SK-N-DZ (cell line): ENCODE data around the genes C1RL and FOXJ2.

DNA sequence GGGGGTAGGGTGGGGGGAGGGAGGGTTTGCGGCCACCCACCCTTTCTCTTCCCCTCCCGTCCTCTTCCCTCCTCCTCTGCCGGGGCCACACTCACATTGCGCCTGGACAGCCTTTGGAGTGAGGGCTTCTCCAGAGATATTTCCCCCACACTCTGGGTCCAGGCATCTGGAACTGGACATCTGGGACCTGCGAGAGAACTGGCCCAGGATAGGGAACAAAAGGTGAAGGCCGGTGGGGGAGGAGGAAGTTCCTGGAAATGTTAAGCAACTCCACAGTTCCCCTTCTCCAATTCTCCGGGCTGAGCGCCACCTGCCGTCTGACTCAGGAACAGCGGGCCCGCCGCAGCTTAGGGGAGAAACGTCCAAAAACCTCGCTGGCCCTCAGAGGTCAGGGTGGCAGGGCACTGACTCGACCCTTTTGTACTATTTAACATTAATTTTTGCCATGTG is at the start of gene C1RL:
Gene C1RL, minus strand, starts transcription at position 200 of the 450 bp plus-strand sequence.
RAMPAGE:
- cytosol, long total RNA: no peak
- nucleus, long total RNA: no peak

GRCh38 chr12:7369184-7369752 is 65.4 kb downstream of the ACSM4 start:
RAMPAGE:
- cytosol, long total RNA: start-site peak on the minus strand at chr12:7369382-7369414, 662 and 662 reads in 2 replicates
- nucleus, long total RNA: start-site peak on the minus strand at chr12:7369382-7369412, 57 and 67 reads in 2 replicates

DNA sequence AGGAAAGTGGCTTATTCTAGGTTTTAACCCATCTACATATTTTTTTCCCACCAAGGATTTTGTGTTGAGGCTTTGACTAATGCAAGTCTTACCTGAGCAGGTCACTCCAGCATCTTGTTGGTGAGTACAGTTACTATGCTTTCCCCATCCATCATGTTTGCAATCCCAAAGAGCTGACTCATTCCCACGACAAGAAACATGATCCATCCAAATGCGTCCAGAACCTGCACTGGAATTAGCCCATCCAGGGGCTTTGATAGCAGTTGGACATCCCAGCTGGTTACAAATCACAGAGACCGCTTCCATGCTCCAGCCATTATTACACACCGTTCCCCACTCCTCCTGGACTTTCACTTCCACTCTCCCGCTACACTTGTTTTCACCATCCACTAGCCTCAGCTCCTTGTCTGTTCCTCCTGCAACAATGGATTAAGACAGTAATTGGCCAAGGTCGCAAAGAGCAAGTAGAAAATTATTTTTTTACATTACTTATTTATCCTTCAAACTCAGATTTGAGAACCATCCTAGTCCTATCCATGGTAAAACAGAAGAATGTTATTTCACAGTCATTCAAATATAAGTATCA is 2.4 kb downstream of the CD163 start:
RAMPAGE:
- cytosol, long total RNA: no peak
- nucleus, long total RNA: no peak

DNA sequence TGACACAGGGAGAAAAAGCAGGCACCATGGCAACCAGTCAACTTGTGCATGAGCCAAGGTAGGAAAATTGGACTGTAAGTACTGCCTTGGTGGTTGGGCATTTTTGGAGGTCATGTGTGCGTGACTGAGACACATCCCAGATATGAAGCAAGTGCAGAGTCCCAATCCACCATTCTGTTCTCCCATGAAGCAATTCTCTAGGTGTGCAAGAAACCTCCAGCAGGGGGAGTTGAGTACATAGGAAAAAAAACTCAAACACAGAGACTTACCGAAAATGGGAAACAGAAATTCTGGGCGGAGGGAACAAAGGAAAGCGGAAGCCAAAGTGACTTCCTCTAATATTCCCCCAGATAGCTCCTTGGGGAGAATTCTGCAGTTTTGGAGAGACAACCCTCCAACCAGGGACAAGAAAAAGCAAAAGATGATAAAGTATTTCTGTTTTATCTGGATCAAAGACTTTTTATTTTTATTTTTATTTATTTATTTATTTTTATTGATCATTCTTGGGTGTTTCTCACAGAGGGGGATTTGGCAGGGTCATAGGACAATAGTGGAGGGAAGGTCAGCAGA is 76.9 kb downstream of the APOBEC1 start:
RAMPAGE:
- cytosol, long total RNA: no peak
- nucleus, long total RNA: no peak

DNA sequence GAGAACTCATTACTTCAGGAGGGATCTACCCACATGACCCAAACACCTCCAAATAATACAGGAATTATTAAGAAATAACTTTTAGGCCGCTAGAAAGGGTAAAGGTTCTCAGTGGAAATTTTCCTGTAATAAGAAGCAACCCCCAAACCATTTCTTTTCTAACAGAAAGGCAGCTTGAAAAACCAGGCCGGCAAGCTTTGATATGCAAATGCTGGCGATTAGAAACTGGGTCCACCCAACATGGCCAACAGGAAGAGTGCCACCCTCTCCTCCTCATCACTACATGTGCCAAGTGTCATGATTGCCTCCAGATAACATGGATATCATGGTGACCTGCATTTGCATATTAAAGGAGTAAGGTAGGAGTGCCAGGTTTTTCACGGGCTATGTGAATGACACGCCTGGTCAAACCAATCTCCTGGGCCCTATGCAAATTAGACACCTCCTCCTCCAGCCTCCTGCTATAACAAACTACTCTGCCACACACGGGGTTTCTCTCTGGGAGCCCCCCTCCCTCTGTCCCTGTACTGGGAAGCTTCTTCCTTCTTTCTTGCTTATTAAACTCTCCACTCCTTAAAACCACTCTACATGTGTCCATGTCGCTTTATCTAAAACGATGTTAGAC is 27.7 kb downstream of the APOBEC1 start:
RAMPAGE:
- cytosol, long total RNA: no peak
- nucleus, long total RNA: no peak

DNA sequence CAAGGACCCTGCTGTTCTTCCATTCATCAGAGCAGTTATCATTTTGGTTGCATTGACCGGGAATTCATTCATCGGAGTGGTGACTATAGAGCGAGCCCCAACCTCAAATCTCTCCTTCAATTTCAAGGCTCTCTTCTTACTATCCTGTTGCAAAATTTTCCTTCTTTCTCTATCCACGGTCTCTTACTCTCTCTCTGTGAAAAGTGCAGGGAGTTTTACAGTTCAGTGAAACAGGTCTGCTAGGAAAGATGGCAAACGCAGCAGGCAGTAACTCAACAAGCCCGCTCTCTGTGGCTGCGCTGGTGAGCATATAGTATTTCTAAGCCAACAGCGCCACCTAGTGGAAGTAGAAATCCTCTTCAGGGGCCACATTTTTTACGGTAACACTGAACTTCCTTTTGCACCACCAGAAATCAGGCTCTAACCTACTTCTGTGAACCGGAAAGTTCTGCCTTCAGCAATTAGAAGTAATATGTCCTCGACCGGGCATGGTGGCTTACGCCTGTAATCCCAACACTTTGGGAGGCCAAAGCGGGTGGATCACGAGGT is 27.1 kb downstream of the APOBEC1 start:
RAMPAGE:
- cytosol, long total RNA: no peak
- nucleus, long total RNA: no peak

GRCh38 chr12:7832208-7832642 is 40.5 kb downstream of the SLC2A14 start:
RAMPAGE:
- cytosol, long total RNA: no peak
- nucleus, long total RNA: no peak

DNA sequence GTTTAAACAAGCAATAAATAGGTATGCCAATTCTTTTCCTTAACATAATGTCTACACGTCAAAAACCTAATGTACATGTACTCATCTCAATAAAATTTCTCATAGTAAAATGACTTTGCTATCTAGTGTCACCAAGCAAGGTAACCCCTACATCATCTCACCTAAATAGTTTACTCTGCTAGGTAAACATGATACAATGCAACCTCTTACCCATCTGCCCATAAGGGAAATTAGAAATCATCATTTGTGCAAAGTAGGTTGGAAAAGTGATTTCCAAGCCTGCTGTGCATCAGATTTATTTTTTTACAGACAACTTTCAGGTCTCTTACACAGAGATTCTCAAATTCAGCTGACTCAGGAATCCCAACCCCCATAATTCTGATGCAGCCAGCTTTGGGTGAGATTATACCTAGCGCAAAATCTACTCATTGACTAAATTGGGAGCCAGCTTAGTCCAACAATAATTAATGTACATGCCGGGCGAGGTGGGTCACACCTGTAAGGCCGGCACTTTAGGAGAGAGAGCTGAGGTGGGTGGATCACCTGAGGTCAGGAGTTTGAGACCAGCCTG is 8.6 kb downstream of the SLC2A3 start:
RAMPAGE:
- cytosol, long total RNA: no peak
- nucleus, long total RNA: no peak

RAMPAGE:
- cytosol, long total RNA: no peak
- nucleus, long total RNA: no peak
These were observed 32.9 kb upstream of the SLC2A3 start for GRCh38 chr12:7968942-7969245.

DNA sequence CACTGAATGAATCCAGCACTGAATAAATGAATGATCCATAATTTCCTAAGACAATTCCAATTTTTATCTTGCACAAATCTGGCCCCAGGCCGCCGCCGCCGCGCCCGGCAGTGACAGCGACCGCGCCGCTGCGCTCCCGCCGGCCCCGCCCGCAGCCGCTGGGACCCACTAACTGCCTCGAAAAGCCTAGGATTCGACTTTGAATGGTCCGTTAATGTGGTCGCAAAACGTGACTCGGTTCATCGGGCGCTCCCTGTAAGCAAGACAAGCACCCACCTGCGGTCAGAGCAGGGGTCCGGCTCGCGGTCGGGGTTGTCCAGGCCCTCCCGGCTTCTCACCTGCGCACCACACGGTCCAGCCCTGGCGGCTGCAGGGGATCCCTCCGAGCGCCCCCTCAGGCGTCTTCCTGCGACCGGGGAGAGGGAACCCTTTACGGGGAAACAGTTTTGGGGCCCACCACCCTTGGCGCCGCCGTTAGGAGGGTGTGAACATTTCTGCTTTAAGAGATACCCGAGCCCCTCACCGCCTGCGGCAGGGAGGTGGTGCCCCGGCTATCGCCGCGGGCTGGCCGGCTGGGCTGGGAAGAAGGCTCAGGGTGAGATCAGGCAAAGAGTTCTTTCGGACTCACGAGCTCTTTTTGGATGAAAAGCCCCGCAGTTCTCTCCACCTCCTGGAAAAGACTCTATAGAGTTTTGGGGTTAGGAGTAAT is 13.7 kb upstream of the FOXJ2 start:
RAMPAGE:
- cytosol, long total RNA: no peak
- nucleus, long total RNA: no peak

DNA sequence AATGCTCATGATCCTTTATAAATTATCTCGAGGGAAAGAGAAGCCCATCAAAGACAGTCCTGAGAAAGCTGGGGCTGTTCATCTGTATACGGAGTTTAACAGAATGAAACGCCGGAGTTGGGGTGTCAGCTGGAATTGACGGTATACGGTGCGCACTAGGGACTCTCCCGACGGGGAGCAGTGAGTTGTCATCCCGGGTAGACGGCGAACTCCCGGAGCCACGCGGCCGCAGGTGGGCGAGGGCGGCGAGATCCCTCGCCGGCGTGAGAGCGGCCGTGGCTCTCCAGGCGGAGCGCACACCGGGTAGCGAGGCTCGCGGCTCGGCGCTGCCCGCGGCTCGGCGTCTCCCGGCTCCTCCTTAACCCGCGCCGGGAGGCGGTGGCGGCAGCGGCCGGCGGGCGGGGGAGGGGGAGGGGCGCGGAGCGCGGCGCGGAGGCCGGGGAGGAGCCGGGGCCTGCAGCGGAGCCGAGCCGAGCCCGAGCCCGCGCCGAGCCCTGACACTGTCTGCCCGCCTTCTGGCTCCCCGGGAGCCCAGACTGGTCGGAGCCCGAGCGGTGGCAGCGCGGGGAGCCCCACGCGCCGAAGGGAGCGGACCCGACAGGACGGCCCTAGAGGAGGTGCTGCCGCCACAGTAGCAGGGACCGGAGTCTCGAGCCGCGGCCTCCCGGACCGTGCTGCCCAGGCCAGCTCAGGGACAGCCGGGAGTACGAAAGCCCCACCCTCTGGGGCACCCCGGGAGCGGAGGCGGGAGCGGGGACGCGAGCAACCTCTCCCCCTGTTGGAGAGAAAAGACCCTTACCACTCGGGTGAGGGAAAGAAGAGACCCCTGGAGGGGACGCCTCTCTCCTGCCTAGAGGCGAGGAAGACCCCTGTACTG is at the start of gene FOXJ2:
Gene FOXJ2, plus strand, starts transcription at position 457 of the 877 bp plus-strand sequence.
RAMPAGE:
- cytosol, long total RNA: no peak
- nucleus, long total RNA: no peak

DNA sequence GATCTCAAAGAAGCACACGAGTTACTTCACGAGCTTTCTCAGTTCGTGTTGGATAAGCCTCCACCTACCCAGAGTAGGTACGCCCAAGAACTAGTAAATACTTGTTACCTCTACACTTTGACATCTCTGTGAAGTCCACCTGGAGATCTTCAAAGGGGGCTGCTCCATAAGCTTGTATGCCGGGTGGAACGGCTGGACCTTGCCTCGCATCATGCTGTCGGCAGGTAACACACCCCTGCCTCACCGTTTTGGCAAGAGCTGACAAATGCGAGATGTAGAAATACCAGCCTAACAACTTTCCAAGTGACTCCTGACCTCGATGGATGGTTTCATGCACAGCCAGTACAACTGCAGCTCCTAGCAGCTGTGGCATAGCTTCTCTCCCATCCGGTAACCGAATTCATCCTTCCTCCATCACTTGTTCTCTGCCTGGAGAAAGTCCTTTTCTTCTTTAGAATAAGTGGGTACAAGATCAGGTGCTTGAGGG is 58.2 kb upstream of the FAM90A1 start:
RAMPAGE:
- cytosol, long total RNA: no peak
- nucleus, long total RNA: no peak

RAMPAGE:
- cytosol, long total RNA: no peak
- nucleus, long total RNA: no peak
These were observed 23.1 kb upstream of the AICDA start for GRCh38 chr12:8635407-8636500.

DNA sequence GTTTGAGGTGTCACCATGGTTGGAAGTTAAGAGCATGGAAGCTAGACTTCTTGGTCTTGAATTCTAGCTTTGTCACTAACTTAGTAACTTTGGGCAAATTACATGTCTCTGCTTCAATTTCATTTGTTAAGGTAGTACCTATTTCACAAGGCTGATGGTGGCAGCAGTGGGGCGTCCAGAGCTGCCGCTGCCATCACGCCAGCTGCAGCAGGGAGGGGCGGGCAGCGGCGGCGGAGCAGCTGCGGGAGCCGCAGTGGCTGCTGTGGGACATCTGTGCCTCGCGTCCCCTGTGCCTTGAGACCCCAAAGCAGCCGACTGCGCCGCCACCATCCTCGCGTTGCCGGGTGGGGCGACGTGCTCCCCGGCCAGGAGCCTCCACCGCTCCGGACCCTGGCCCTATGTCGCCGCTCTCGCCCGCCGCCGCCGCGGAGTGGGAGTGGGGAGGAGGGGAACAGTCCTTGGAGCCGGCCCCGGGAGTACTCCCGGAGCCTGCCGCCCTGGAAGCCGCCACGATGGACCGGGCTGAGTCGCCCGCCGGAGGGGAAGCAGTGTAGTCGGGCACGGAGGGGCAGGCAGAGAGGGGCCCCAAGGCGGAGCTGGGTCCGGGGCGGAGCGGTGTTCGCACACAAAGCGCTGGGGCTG is 51.5 kb downstream of the A2M start:
RAMPAGE:
- cytosol, long total RNA: no peak
- nucleus, long total RNA: no peak

DNA sequence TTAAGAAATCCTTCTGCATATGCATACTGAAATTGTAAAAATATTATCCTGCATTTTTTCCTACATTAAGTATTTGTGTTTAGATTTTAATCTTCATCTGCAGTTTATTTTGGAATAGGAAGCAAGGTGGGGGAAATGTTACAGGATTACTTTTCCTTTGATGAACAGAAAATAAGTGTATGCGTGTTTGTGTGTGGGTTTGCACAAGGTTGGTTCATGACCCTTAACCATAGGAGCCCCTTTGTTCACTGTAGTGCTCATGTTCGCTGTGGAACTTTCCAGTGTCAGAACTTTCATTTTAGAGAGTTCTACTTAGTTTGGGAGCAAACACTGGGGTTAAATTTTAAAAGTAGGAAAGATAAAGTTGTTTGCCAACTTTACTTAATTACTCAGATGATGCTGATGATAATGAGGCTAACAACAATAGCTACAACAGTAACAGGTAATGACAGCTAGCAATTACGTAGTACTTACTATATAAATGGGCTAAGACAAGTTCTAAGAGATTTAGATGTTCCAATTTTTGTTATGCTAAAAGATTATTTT is 6.5 kb upstream of the A2M start:
RAMPAGE:
- cytosol, long total RNA: no peak
- nucleus, long total RNA: no peak

RAMPAGE:
- cytosol, long total RNA: no peak
- nucleus, long total RNA: no peak
These were observed 157.5 kb downstream of the KLRB1 start for GRCh38 chr12:9450234-9450584.

DNA sequence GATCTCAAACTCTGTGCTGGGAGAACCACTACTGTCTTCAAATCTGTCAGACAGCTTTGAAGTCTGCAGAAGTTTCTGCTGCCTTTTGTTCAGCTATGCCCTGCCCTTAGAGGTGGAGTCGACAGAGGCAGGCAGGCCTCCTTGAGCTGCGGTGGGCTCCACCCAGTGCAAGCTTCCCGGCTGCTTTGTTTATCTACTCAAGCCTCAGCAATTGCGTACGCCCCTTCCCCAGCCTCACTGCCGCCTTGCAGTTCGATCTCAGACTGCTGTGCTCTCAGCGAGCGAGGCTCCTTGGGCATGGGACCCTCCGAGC is 25.0 kb upstream of the KLRB1 start:
RAMPAGE:
- cytosol, long total RNA: no peak
- nucleus, long total RNA: no peak

DNA sequence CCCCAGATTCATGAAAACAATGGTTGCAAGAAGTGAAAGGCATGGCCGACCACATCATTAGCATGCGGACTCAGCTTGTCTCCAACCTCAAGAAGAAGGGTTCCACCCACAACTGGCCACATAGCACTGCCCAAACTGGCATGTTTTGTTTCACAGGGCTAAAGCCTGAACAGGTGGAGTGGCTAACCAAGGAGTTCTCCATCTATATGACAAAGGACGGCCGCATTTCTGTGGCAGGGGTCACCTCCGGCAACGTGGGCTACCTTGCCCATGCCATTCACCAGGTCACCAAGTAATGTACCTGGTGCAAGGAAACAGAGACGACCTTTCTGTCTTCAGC is 26.8 kb upstream of the CLEC2D start:
RAMPAGE:
- cytosol, long total RNA: no peak
- nucleus, long total RNA: no peak

RAMPAGE:
- cytosol, long total RNA: no peak
- nucleus, long total RNA: no peak
These were observed 17.4 kb upstream of the CLEC2D start for GRCh38 chr12:9652035-9652492.

DNA sequence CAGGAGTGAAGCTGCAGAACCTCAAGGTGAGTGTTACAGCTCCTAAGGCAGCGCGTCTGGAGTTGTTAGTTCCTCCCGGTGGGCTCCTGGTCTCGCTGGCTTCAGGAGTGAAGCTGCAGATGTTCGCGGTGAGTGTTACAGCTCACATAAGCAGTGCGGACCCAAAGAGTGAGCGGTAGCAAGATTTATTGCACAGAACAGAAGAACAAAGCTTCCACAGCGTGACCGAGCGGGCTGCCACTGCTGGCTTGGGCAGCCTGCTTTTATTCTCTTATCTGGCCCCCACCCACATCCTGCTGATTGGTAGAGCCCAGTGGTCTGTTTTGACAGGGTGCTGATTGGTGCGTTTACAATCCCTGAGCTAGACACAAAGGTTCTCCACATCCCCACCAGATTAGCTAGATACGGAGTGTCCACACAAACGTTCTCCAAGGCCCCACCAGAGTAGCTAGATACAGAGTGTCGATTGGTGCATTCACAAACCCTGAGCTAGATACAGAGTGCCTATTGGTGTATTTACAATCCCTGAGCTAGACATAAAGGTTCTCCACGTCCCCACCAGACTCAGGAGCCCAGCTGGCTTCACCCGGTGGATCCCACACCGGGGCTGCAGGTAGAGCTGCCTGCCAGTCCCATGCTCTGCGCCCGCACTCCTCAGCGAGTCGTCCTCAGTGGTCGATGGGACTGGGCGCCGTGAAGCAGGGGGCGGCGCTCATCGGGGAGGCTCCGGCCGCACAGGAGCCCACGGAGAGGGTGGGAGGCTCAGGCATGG is 21.6 kb downstream of the CD69 start:
RAMPAGE:
- cytosol, long total RNA: no peak
- nucleus, long total RNA: no peak